Measurements from ENCODE around the gene FILIP1.

DNA sequence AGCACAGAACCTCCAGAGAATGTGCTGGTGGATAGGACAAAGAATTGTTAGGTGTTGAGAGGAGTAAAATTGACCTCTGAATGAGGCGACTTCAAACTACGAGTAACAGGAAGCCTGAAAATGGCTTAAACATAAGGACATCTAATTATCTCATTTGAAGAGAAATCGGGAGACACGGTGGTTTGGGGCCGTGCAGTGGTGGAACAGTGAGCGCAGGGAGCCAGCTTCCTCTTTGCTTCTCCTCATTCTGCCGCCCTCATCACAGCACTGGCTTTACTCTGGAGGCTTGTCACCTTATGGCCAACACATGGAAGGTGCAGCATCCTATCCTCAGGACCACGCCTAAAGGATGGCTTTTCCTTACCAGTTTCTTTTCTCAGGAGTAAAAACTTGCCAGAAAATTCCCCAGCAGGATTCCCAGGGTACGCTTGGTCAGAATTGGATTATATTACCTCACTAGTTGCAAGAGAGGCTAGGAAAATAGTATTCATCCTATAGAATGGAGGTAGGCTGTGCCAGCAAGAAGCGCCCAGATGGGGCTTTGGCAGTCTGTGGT is 114.3 kb downstream of the B3GAT2 start:
- RRBS = no CpG with 5 or more reads among the region's 10 CpGs

GRCh38 chr6:71306757-71307508 is 18.3 kb downstream of the OGFRL1 start:
- RRBS = no CpG with 5 or more reads among the region's 4 CpGs

GRCh38 chr6:71312331-71312892 is 23.8 kb downstream of the OGFRL1 start:
- RRBS = no CpG with 5 or more reads among the region's 2 CpGs

GRCh38 chr6:71359246-71359909 is 70.8 kb downstream of the OGFRL1 start:
- RRBS = no CpG with 5 or more reads among the region's 4 CpGs

GRCh38 chr6:71416857-71417532 is 128.4 kb downstream of the OGFRL1 start:
- RRBS = no CpG with 5 or more reads among the region's 3 CpGs

DNA sequence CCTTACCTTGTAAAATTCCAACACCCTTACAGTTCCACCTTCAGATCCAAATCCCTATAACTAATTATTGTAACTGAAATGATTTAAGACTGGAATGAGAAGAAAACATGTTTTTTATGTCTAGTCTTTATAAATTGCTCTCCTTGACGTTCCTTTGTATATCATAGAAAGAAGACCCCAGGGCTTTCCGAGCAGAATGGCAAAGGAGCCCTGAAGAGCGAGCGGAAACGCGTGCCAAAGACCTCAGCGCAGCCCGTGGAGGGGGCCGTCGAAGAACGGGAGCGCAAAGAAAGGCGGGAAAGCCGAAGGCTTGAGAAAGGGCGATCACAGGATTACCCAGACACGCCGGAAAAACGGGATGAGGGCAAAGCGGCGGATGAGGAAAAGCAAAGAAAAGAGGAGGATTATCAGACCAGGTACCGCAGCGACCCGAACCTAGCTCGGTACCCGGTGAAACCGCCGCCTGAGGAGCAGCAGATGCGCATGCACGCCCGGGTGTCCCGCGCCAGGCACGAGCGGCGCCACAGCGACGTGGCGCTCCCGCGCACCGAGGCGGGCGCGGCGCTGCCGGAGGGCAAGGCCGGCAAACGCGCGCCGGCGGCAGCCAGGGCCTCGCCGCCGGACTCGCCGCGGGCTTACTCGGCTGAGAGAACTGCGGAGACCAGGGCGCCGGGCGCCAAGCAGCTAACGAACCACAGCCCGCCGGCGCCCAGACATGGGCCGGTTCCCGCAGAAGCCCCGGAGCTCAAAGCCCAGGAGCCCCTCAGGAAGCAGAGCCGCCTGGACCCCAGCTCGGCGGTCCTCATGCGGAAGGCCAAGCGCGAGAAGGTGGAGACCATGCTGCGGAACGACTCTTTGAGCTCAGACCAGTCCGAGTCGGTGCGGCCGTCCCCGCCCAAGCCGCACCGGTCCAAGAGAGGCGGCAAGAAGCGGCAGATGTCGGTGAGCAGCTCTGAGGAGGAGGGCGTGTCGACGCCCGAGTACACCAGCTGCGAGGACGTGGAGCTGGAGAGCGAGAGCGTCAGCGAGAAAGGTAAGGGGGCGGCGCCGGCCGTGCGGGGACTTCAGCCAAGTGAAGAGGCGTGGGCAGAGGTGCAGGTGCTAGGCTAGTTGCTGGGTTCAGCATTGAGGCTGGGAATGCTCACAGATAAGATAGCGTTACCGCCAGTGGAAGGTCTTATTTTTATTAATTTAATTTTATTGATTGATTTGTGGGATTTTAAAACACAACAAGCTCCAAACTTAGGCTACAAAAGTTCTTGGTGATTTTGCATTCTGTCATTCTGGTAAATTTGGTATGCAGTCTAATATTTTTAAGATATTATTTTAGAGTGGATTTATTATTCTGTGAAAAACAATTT is 296.2 kb downstream of the RIMS1 start:
- RRBS = 2% methylated on average over 32 of the region's 105 CpGs

DNA sequence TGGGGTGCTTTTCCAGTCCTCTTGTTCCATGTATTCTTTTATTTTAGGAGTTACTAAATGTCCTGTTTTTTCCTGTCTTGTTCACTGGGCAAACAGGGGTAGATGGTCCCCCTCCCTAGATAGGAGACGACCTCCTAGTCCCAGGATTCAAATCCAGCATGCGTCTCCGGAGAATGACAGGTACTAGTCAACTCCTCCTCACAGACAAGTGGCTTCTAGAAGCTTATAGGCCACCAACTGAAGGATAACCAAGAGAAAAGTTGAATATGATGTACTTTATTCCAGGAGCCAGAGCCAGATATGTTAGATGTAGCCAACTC is 347.7 kb upstream of the KCNQ5 start:
- RRBS = no CpG with 5 or more reads among the region's 3 CpGs

- RRBS = no CpG with 5 or more reads among the region's 5 CpGs
Measured at GRCh38 chr6:72560426-72561235, 61.2 kb upstream of the KCNQ5 start.

GRCh38 chr6:72638833-72639574 is 17.1 kb downstream of the KCNQ5 start:
- RRBS = no CpG with 5 or more reads among the region's 3 CpGs

DNA sequence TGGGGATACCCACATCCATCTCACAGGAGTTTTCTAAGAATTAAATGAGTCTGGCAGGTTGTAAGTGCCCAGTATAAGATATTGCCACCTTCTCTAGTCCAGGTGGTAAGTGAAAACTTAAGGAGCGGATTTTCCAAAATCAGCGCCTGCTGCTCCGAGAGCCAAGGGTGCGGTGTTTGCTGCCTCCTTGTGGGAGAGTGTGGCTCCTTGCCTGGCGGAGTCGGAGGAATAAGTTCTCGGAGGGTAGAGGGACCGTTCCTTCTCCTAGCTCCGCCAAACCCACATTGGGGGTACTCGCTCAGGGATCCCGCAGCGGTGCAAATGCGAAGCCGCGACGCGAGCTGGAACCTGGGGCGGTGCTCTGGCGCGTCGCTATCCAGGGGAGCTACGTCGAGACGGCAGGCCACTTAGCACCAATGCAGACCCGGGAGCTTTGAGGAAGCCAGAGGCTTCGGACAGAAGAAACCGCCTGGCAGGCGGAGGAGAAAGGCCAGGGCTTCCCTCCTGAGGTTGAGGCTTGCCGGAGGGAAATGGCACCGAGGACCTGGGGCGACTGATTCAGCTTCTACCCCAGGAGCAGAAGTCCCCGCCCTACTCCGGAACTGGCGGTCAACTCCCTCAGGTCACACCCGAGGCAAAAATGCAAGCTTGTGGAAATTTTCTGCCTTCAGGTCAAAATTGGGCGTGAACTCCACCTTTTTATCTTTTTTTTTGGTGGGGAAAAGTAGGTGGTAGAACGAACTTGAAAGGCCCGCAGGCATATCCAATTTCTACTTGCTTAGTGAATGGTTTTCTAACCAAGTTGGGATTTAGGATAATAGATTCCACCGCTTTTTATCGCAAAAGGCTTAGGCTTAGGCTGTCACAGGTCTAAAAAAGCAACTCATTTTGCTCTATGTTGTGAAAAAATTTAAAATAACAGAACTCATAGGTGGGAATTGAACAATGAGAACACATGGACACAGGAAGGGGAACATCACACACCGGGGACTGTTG is 5.6 kb upstream of the DDX43 start:
- RRBS = under 1% methylated on average over 7 of the region's 41 CpGs

- RRBS = no CpG with 5 or more reads among the region's 3 CpGs
Measured at GRCh38 chr6:73983292-73983707, 287.3 kb downstream of the CD109 start.

GRCh38 chr6:75244263-75244589 is 625 bp upstream of the COX7A2 start:
- RRBS = no CpG with 5 or more reads among the region's 7 CpGs

- RRBS = no CpG with 5 or more reads among the region's 19 CpGs
Measured at GRCh38 chr6:75349574-75350026, 65.0 kb upstream of the TMEM30A start.

DNA sequence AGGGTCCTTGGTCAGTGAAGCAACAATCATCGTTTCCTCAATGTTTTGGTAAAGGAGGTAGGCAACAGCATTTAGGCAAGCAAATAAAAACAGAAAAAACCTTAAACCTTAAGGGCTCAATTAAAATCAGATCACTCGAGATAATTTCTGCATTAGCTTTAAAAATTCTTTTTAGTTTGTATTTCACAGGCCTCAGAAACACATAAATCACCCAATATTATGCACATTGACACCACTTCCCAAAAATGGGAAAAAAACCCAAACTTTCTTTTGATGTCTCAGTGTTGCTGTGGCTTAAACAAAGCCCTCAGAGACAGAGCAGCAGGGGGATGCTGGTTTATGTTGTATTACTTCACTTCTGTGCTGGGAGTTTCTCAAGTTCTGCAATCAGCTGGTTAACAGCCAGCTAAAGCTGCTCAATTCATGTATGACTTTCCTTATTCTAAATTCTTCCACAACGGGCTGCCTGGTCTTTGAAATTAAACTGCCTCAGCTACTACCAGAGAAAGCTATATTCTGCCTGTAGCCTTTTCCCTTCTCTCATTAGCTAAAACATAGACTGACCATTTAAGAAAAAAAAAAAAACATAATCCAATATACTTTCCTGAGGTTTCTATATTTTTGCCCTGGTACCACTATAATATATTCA is 5.6 kb downstream of the FILIP1 start:
- RRBS = no CpG with 5 or more reads among the region's 3 CpGs

DNA sequence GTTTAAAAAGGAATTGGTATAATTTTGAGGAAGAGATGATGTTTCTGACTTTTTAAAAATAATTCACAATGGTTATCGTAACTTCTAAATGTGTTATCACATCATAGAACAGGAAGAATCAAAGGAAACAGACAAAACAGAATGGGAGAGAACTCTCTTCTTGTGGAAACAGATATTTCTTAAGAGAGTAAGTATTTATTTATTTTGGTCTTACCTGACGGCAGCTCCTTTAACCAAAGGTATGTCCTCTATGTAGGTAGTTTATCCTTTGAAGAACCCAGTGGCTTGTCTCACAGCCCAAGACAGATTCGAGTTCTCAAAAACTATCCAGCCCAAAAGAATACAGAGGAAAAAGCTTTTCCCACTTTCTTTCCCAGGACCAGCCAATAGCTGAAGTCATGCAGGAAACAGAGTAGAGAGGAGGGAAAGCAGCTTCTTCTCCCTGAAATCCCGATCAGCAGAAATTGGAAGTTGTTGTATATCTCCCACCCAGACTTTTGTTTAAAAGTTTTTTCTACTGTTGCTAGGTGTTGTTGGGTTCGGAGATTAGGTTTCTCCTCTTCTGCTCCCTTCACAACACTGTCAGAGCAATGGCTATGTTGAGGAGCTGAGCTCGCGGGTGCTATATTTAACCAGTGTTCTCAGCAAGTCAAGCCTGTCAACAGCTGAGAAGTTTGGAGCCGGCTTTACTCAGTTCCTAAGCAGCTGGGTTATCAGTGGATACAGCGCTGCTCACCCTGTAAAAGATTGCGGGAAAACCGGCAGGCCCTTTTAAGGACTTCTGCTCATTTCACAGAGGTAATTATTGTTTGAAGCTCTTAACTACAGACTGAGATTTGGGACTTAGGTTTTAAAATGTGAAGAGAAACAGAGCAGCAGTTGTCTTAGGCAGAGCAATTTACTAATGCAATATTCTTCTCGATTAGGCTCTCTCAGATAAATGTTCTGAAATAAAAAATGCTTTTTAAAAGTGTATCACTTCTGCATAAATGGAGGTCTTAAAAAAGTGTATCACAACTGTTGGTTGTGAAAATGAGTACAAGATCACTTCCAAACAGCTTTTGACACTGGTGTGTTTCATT is at the start of gene FILIP1:
Gene FILIP1, minus strand, starts transcription at position 601 of the 1,082 bp plus-strand sequence.
- RRBS = 11% methylated on average over 4 of the region's 12 CpGs

- RRBS = no CpG with 5 or more reads among the region's 5 CpGs
Measured at GRCh38 chr6:75642137-75642492, 40.4 kb downstream of the SENP6 start.

DNA sequence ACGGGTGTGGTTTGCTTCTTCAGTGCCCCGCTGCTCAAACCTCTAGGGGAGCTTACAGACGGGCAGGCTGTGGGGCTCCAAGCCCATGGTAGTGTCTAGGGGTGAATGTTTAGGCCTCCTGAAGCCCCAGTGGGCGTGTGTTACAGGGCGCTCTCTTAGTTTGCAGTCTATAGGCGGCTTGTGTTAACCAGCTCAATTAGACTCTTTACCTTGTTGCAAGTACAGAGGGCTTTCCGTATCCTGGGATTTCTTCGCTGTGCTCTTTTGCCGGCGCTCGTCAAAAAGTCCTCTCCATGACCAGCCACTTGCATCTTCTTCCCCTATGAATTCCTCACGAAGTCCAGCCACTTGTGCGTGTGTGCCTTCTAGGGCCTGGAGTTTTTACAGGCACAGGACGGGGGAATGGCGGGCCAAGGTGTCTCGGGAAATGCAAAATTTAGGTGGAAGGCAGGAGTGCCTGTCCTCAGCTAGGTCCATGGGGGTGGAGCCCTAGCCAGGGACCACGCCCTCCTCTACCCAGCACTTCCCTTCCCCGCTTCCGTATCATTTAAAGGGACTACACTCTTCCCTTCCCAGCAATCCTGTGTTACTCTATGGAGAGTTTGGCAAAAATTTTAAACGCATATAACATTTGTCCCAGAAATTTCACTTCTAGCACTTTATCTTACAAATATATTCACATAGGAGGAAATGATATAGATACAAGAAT is 94.5 kb downstream of the HTR1B start:
- RRBS = no CpG with 5 or more reads among the region's 20 CpGs

DNA sequence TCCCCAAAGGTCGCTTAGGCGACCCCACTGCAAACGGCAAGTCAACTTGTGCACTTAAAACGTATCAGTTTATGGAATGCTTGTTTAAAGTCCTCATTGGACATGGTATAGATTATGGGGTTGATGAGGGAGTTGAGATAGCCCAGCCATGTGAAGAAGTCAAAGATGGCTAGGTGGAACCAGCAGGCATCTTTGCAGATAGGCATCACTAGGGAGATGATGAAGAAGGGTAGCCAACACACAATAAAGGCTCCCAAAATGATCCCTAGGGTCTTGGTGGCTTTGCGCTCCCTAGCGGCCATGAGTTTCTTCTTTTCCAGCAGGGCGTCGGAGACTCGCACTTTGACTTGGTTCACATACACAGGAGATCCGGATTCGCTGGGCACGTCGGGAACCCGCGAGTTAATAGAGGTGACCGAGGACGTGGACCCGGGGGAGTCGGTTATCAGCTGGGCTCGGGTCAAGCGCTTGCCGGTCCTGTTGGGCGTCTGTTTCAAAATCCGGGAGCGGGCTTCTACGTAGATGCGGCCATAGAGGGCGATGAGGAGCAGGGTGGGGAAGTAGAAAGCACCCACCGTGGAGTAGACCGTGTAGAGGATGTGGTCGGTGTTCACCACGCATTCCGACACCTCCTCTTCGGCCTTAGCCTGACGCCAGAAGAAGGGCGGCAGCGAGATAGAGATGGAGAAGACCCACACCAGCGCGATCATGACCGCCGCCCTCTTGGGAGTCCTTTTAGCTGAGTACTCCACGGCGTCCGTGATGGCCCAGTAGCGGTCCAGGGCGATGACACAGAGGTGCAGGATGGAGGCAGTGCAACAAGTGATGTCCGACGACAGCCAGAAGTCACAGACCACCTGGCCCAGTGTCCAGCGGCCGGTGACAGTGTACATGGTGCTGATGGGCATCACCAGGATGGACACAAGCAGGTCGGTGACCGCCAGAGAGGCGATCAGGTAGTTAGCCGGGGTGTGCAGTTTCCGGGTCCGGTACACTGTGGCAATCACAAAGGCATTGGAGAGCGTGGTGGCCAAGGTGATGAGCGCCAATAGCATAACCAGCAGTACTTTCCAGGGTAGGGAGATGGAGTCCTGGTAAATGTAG is 749 bp downstream of the HTR1B start:
- RRBS = 5% methylated on average over 14 of the region's 58 CpGs

DNA sequence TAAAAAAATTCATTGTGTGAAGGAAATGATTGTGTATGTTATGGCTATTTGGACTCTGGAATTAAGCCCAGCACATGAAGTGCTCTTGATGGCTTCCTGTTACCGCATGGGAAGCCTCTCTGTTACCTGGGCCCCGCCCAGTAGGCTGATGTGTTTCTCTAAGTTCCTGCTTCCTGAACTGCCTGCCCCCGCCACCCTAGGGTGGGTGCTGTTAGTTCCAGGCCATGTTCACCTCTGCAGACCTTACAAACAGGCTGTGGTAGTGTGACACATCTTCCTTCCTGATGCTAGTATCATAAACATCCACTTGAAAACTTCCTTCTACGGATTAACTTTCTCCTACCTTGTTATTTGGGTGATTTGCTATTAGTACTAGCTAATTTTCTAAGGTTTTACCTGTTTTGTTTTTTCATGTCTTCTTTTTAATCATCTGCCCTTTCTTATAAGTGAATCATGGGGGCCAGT is 40.5 kb downstream of the SH3BGRL2 start:
- RRBS = no CpG with 5 or more reads among the region's 4 CpGs

DNA sequence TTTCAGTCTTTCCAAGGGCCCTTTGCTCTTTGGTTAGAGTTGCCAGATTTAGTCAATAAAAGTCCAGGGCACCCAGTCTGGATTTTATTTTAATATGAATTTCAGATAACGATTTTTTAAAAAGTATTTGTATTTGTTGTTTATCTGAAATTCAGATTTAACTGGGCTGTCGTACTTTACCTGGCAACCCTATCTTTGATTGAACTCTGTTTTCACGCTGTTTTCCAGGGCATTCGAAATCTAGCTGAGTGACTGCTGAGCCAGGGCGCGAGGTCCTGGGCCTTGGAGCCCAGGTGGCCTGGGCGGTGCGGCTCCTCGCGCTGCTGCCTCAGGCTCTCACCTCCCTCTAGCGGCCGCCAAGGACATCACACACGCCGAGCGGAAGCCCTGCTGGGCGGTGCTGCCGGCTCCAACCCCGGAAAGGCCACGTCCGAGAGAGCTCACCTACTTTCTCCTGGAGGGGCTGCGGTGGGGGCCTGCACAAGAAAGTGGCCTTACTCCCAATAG is 77.9 kb downstream of the ELOVL4 start:
- RRBS = no CpG with 5 or more reads among the region's 21 CpGs

All from cardiac fibroblast (primary cell).